HCT116 (cell line): ENCODE measurements around the genes PAN2, SPRYD4, GLS2, SDR9C7 and GPR182.

- RRBS = 3% methylated on average over 2 of the region's 6 CpGs
Observed at GRCh38 chr12:56189034-56189165, 383 bp downstream of the SMARCC2 start.

DNA sequence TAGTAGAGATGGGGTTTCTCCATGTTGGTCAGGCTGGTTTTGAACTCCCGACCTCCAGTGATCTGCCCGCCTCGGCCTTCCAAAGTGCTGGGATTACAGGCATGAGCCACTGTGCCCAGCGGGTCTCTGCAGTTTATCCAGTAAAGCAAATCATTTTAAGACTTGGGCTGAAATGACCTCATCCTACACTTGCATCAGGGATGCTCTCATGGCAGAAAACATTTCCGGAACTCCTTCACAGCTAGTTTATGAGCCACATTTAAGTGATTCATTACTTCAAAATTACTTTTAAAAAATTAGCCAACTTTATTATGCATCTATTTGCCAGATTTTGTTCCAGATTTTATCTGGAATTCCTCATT is 7.5 kb upstream of the SMARCC2 start:
- RRBS = no CpG with 5 or more reads among the region's 5 CpGs

- RRBS = no CpG with 5 or more reads among the region's 10 CpGs
Observed at GRCh38 chr12:56206559-56207030, 15.1 kb downstream of the RNF41 start.

DNA sequence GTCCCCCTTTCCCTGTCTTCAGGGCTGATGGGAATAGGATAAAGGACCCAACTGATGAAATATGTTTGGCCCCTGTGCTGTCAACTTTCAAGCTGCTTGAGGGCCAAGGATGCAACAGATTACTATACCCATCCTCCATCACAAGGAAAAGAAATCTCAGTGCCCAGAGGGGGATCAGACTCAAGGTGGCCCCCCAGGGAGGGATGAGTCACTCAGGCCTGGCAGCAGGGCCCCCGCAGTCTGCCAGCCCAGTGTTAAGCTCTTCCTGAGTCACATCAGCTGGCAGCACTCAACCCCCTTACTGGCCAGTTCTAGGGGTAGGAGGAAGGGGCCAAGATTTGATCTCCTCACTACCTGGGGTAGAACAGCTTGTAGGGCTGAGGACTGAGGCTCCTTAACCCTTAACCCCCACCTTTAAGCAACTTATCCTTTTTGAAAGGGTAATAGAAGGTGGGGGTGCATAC is 1.6 kb downstream of the ANKRD52 start:
- RRBS = no CpG with 5 or more reads among the region's 1 CpG

DNA sequence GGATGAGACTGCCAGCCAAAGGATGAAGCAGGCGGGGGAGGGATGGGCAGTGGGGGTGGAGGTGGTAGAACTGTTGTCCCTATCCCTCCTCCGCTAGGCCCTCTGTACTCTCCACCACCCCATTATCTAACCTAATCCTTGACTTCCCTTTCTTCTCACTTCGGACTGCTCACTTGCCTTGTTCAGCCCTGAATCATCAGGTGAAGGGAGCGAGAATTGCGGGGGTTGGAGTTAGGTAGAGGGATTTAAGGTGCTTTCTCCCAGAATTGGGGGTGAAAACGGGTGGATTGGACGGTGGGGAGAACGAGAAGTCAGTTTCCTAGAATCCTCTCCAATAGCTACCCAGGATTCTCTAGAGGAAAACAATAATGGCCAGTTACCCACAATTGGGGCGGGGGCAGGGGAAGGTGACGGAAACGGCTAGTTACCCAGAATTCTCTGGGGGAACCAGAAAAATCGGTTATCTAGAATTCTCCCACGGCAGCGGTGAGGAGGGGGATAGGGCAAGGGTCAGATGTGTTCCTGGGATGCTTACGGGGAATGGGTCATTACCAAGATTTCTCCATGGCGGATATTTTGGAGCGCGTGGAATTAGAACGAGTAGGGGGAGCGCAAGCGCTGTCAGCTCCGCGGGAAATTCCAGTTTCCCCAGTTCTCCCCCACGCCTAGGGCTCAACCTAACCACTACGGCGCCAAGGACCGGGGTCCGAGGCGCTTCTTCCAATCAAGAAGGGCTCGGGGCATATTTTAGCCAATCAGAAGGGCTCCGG is at the start of gene PAN2:
Gene PAN2 (minus strand): TSS at position 691 of the 770 bp plus-strand sequence.
- RRBS = 1% methylated on average over 5 of the region's 31 CpGs

DNA sequence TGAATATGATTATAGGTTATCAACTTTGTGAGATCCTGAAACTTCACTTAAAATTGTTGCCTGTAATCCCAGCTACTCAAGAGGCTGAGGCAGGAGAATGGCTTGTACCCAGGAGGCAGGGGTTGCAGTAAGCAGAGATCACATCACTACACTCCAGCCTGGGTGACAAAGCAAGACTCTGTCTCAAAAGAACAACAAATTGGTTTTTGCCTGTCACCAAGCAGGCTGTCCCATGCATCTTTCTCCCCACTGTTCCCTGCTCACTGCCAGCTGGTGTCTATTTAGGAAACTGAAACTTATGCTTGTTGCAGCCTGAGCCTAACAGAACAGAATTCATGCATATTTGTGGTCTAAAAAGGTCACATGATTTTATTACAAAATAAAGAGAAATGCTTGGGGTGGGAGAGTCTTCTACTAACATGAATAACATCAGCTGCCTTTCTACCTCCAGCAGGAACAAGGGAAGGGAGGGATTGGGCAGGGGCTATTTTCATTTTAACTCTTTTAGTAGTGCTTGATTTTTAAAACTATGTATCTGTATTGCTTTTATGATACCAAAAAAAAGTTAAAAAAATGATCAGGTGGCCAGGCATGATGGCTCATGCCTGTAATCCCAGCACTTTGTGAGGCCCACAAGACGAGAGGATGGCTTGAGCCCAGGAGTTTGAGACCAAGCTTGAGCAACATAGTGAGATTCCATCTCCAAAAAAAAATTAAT is 1.0 kb downstream of the STAT2 start:
- RRBS = no CpG with 5 or more reads among the region's 1 CpG

DNA sequence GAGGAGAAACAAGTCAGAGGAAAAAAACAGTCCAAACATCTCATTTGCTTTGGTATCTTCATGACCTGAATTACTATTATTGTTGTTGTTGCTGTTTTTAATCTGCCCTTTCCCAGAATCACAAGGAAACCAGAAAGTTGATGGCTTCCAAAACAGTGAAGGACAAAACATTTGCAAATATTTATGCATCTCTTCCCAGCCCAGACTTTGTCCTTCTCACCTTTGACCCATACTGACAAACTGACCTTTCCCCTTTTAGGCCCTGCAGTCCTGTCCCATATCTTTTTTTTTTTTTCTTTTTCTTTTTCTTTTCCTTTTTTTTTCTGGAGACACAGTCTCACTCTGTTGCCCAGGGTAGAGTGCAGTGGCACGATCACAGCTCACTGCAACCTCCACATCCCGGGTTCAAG is 1.9 kb upstream of the APOF start:
- RRBS = no CpG with 5 or more reads among the region's 2 CpGs

GRCh38 chr12:56462473-56463064 is 5.8 kb upstream of the SPRYD4 start:
- RRBS = no CpG with 5 or more reads among the region's 1 CpG

- RRBS = 1% methylated on average over 10 of the region's 31 CpGs
Observed at GRCh38 chr12:56468320-56468723, at the start of gene SPRYD4. Gene SPRYD4 (plus strand): TSS chr12:56468578.

GRCh38 chr12:56487349-56488460 is at the start of gene GLS2:
Gene GLS2 (minus strand): TSS chr12:56488161.
- RRBS = 94% methylated on average over 19 of the region's 63 CpGs

GRCh38 chr12:56569527-56570573 is 48.2 kb downstream of the RBMS2 start:
- RRBS = no CpG with 5 or more reads among the region's 5 CpGs

DNA sequence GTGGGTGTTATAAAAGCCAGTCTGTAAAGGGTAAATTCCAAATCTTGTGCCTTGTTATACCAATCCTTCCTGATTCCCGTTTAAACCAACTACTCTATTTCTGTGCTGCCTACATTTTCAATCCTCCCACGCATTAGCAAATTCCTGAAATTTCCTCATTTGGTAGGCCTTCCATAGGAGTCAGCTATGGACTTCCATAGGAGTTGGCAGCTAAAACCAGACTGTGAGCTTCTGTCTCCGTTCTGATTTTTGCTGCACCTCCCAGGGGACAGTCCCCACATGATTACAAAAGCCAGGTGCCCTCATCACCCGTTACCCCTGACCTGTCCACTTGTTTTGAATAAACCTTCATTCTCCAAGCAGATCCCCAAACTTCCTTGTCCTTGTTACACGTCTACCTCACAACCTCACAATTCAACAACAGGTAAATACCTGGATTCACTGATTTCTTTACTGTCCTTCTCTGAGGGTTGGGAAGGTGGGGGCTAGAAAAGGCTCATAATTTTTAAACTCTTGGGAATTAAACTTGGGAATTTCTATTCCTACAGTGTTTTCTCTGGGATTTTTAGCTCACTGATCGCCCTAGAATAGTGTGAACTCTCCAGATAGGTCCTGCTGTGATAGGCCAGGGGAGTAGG is 35.6 kb downstream of the BAZ2A start:
- RRBS = no CpG with 5 or more reads among the region's 6 CpGs

GRCh38 chr12:56629455-56629906 is 645 bp downstream of the BAZ2A start:
- RRBS = 2% methylated on average over 8 of the region's 28 CpGs

DNA sequence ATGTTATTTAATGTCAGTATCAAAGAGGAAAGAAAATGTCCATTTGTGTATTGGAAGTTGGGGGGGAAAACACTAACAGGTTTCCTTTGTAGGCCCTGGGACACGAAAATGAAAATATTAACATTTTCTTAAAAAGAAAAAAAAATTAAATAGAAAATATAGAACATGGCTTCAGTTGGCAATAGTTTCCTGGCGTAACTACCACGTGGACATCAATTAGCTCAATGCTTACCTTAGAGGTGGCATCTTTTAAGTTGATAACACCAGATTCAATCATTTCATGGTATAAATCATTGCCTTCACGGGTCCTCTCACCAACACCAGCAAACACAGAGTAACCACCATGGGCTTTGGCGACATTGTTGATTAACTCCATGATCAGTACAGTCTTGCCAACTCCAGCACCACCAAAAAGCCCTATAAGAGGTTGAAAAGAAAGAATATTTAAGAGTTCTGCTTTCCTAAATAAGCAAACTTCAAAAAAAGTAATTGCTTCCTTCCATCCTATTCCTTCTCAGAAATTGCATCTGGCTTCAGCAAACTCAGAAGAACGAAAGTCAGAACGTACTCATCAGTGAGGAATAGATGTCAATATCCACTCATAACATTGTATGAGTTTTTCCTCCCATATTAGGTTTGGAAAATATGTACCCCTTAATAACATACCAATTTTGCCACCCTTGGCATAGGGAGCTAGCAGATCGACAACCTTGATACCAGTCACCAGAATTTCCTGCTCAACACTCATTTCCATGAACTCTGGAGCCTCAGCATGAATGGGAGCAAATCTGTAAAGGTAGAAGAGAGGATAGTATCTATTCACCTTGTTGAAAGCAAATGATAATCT is 2.4 kb downstream of the ATP5F1B start:
- RRBS = no CpG with 5 or more reads among the region's 8 CpGs

DNA sequence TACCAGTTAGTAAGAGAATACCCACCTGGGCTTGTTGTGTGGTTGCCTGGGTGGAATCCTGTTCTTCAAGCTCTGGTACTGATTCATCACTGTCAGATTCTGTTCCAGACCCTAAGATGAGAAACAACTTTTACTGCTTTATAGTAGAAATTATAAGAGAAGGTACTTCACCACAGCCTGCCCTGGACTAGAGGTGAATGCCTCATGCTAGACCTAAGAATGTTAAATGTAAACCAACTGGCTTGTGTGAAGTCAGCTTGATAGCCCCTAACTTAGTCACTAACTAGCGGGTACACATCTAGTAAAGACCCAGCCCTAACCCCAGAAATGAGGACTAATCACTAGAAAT is 10.5 kb downstream of the NACA start:
- RRBS = no CpG with 5 or more reads among the region's 1 CpG

DNA sequence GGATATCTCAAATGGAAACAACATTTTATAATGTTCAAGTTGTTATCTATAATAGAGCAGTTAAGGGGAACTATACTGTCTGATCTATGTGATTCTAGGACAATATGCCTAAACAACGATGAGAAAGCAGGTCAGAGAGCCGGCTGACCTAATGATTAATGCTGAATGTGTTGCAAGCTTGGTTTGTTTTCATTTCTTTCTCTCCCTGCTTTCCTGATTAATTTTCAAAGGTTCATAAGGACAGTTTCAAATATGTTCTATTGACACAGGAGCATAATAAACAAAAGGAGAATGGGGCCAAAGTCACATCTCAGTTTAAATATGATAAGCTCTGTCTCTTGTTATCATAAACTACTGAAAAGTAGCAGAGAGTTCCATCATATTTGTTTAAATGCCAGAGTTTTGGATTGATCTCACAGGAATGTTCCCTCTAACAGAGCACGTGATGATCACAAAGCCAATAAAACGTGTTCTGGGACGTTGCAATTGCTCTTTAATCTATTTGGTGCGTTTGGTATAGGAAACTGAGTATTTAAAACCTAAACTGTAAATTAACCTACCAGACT is 3.8 kb upstream of the HSD17B6 start:
- RRBS = no CpG with 5 or more reads among the region's 6 CpGs

DNA sequence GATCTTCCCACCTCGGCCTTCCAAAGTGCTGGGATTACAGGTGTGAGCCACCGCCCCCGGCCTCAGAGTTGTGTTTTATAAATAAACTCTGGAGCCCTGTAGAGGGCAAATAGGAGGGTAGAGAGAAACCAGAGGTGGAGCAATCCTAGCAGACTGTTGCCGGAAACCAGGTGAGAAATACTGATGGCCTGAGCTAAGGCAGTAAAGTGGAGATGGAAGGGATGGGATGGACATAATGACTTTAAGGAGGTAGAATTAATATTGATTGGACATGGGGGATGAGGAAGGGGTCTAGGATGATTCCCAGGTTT is 2.6 kb upstream of the HSD17B6 start:
- RRBS = no CpG with 5 or more reads among the region's 4 CpGs

DNA sequence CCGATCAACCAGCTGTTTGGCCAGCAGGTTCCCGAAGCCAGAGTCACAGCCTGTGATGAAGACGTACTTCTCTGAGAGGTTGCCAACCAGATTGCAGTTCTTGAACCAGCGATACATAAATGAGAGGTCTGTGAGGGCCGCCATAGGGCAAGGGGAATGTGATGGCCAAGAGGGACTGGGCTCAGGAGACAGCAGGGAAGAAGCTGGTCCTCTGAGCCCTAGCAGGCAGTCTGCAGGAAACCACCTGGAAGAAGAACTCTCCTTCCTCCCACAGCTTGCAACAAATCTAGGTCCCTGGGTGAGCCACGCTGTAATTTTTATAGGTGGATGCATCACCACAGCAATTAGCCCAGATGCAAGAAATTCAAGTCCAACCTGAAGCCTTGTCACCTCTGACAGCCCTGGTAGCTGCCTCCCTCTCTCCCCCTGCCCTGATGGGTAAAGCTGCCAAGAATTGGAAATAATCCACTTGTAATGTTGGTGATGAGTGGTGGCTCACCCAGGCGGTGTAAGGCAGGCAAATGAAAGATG is at the start of gene SDR9C7:
Gene SDR9C7 (minus strand): TSS at position 291 of the 531 bp plus-strand sequence.
- RRBS = no CpG with 5 or more reads among the region's 7 CpGs

DNA sequence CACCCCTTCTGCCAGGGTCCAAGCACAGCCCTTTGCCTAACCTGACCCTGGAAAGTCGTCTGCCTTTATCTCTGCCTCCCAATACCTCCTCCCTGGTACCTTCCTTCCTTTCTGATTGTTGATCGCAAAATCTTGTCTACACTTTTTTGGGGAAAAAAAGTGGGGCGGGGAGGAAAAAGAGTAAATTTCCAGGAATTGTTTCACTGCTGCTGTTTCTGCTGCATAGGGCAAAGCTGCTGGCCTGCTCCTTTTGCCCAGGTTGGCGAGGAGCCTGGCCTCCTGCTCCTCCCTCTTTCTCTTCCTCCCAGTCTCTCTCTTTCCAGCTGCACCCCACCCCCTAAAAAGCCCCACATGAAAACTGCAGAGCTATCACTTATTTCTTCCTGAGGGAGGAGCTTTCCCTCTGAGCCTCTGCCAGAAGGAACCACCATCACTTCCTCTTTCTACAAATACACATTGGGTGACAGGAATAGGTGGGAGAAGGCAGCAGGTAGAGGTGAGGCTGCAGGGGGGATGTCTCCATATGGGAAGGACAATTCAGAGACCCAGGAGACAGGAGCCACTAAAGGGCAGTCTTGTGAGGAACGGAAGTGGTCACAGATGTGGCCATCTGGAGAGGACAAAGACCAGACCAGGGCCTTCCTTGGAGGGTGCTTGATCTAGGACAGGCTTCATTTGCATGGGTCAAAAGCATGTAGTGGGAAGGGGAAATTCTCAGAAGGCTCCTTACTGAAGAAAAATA is 2.9 kb upstream of the GPR182 start:
- RRBS = no CpG with 5 or more reads among the region's 5 CpGs

- RRBS = 93% methylated on average over 2 of the region's 13 CpGs
Observed at GRCh38 chr12:56994079-56994797, at the start of gene GPR182. Gene GPR182 (plus strand): TSS chr12:56994492.